HCT116 (cell line): Measurements from ENCODE around the gene CD5.

DNA sequence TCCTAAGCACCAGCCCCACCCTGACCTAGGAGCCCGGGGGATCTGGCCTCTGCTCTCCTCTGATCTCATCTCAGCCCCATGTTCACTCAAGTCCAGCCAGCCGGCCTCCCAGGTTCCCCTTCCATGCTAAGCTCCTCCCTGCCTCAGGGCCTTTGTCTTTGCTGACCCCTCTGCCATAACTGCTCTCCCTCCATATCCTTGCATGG, 718 bp upstream of the SLC15A3 start:
- RRBS: 55% methylated on average over 2 of the region's 2 CpGs

DNA sequence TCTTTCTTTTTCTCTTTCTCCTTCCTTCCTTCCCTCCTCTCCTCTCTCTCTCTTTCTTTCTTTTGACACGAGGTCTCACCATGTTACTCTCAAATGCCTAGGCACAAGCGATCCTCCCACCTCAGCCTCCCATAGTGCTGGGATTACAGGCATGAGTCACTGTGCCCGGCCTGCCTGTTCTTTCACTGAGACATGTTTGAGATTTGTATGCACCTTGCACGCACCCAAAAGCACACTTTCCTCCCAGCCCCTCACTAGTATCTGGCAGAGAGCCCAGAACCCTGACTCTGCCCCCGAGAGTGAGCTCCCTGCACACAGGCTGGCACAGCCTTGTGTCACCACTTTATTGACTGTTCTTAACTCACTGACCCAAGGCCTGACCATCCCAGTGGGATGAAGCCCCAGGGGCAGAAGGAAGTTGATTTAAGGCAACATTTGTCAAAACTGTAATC, 56.9 kb downstream of the CD6 start:
- RRBS: no CpG with 5 or more reads among the region's 5 CpGs

GRCh38 chr11:61101950-61102649, at the start of gene CD5:
Gene CD5, plus strand, starts transcription at chr11:61102489.
- RRBS: no CpG with 5 or more reads among the region's 15 CpGs

DNA sequence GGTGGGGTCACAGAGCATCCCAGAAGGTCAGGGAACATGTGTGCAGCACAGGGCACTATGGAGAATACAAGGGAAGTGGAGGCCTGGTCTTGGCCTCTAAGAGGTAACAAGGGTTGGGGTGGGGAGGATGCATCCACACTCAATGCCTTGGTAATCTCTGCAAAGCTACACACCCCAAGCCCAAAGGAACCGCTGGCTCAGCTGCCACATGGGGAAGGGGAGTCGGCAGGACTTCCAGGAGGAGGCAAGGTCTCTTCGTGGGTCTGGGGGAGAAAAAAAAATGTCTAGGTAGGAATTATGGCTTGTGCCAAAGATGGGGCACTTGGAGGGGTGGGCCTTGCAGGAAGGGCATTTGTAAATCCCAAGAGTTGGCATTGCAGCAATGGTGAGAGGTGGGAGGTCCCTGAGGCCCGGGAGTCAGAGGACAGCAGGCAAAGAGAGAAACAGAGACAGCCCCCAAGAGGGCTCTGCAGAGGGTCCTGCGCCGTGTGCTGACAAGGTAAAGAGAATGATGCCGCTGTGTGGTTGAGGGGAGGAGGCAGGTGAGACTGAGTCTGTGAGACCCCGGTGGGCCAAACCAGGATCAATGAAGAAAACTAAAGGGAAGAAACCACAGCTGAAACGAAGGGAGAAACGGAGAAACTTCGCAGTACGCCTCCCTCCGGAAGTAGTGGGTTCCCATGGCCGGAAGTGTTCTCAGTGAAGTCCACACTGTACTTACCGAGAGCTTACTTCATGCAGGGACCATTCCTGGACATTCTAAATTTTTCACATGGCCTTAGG, 17.5 kb downstream of the CD5 start:
- RRBS: 96% methylated on average over 5 of the region's 15 CpGs

DNA sequence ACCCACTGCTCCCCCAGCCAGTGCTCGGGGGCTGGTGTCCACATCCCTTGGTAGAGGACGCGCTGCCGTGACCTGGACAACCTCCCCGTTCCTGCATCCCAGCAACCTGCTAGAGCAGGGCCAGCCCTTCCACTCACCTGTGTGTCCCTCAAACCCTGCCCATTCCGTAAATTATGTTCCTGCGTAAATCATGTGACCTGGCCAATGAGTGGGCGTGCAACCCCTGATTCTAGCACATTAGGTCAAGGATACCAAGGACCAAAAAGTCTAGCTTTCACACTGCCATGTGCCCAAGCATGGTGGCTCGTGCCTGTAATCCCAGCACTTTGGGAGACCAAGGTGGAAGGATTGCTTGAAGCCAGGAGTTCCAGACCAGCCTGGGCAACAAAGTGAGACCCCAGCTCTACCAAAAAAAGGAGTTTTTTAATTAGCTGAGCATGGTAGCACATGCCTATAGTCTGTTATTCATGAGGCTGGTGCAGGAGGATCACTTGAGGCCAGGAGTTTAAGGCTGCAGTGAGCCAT, 25.8 kb downstream of the CD5 start:
- RRBS: no CpG with 5 or more reads among the region's 9 CpGs

DNA sequence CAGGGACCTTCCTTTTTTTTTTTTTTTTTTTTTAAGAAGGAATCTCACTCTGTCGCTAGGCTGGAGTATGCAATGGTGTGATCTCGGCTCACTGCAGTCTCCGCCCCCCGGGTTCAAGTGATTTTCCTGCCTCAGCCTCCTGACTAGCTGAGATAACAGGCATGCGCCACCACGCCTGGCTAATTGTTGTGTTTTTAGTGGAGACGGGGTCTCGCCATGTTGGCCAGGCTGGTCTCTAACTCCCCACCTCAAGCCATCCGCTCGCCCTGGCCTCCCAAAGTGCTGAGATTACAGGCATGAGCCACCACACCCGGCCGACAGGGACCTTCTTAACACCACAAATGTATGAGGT, 11.3 kb downstream of the TKFC start:
- RRBS: no CpG with 5 or more reads among the region's 12 CpGs

DNA sequence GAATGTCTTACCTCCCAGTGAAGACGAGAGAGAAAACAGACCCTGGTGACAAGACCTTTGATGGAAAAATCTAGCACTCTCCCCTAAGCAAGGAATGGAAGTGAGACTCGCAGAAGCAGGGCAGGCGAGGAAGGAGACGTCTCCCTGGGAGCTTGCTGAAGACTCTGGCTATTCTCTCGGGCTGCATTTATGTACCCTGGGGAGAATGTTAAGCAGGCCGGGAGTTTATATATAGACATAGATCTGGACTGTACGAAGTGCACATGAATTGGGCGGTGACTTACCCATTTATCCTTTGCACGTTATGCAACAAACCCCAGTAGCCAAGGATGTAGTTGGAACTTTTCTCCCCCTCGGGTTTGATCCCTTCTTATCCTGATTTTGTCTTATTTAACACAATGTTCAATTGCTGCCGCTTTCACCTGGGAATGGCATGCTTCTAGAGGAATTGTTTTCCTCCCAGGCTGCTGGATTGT, 18.1 kb downstream of the SDHAF2 start:
- RRBS: no CpG with 5 or more reads among the region's 11 CpGs

GRCh38 chr11:61532635-61533141, 24.1 kb downstream of the LRRC10B start:
- RRBS: no CpG with 5 or more reads among the region's 15 CpGs

DNA sequence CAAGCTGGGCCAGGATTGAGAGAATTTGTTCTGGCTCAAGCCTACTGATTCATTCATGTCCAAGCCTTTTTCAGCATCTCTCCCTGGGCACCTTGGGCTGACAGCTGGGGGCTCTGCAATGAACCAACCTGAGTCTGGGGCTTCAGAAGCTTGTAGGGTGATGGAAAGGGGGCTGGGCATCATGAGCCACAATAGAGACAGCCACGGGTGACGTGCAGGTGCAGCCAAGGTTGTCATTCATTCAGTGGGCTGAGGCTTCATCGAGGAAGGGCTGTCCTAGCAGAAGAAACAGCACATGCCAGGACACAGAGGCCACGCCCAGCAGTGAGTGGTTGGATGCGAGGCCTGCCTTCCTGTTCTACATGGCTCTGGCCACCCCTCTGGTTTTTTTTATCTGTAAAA, 19.9 kb upstream of the SYT7 start:
- RRBS: no CpG with 5 or more reads among the region's 5 CpGs

DNA sequence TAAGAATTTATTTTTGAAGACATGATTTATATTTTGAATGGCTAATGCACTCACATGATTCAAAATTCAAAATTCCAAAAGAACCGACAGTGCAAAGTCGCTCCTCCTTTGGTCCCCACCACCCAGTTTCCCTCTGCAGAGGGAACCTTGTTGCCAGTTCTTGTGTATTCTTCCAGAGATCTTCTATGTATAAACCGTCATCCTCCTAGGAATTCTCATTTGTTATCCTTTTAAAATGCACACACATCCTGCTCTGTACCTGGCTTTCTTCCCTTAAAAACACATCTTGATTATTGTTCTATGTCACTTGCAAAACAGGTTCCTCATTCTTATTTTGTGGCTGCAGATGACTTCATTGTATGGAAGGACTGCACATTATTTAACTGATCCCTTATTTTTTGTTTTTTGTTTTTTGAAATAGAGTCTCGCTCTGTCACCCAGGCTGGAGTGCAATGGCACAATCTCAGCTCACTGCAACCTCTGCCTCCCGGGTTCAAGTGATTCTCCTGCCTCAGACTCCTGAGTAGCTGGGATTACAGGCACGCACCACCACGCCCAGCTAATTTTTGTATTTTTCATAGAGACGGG, 26.6 kb upstream of the SYT7 start:
- RRBS: no CpG with 5 or more reads among the region's 8 CpGs

DNA sequence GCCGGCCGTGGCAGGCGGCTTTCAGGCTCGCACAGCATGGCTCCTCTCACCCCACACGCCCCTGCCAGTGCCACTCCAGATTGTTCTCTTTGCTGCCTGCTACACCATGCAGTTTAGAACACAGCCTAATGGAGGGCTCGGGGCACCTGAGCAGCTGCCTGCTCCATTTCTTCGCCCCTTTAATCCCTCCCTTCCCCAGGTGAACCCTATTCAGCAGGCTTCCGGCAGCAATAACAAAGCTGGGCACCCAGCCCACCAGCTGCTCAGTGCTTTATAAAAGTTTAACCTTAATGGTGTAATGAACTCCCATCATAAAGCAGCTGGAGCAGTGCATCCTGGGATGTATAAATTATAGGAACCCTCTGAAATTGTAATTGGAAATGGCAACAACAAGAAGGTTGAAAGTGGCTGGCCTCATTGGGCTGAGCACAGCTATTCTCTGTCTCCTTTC, 10.8 kb downstream of the DAGLA start:
- RRBS: no CpG with 5 or more reads among the region's 8 CpGs

- RRBS: 98% methylated on average over 2 of the region's 58 CpGs
Measured at GRCh38 chr11:61777050-61777901, 15.1 kb downstream of the TMEM258 start.

GRCh38 chr11:61881282-61881597, 10.1 kb downstream of the FADS3 start:
- RRBS: no CpG with 5 or more reads among the region's 1 CpG

- RRBS: 96% methylated on average over 2 of the region's 7 CpGs
Measured at GRCh38 chr11:62443619-62444089, 24.8 kb downstream of the SCGB1A1 start.

GRCh38 chr11:62446107-62446659, 27.4 kb downstream of the SCGB1A1 start:
- RRBS: no CpG with 5 or more reads among the region's 7 CpGs

DNA sequence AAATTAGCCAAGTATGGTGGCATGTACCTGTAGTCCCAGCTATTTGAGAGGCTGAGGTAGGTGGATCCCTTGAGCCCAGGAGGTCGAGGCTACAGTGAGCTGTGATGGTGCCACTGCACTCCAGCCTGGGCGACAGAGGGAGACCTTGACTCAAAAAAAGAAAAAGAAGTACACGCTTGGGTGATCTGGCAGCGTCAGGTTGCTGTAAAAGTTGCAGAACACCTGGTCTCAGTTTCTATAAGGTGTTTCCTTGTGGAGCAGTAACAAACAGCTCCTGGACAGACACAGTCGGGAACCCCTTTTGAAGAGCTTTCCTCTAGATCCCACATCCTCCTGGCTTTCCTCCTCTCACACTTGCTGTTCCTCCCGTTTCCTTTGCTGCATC, 45.8 kb downstream of the SCGB1A1 start:
- RRBS: no CpG with 5 or more reads among the region's 6 CpGs

DNA sequence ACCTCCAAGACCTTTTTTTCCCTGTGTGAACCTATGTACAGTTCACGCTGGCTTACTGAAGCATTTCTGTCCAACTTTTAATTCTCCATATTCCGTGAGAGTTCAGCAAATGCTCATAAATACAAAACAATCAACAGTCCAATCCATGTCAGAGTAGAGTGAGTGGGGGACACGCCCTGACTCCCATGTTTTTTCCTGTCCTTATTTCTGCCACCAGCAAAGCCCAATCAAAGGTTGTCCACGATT, 43.7 kb downstream of the AHNAK start:
- RRBS: no CpG with 5 or more reads among the region's 4 CpGs

DNA sequence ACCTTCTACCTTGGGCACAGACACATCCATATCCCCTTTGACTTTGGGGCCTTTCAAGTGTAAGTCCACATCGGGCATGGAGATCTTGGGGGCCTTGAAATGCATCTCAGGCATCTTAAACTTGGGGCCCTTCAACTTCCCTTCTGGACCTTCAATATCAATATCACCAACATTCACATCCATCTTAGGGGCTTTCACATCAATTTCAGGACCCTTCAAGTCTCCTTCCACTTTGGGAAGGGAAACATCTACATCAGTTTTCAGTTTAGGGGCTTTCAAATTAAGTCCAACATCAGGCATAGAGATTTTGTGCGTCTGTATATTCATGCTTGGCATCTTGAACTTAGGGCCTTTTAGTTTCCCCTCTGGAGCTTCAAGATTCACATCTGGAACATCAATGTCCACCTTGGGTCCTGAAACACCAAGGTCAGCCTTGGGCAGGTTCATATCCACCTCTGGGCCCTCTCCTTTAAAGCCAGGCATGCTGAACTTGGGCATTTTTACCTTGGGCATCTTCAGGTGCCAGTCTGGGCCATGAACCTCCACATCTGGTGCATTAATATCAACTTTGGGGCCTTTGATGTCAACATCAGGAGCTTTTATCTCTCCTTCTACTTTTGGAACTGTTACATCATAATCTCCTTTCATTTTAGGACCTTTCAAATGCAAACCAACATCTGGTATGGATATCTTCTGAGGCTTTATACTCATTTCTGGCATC, 17.1 kb downstream of the AHNAK start:
- RRBS: no CpG with 5 or more reads among the region's 2 CpGs

- RRBS: no CpG with 5 or more reads among the region's 9 CpGs
Measured at GRCh38 chr11:62539071-62539675, 7.4 kb downstream of the AHNAK start.

- RRBS: 92% methylated on average over 5 of the region's 10 CpGs
Measured at GRCh38 chr11:62543903-62544277, 2.7 kb downstream of the AHNAK start.